Vein endothelial cell (primary cell): ENCODE results near the gene CHRM3.

- CAGE, long polyA plus RNA: no peak
Observed at GRCh38 chr1:236174196-236174970, 32.0 kb downstream of the GPR137B start.

GRCh38 chr1:236281272-236281834 lies 405 bp downstream of the ERO1B start:
- CAGE, long polyA plus RNA: no peak

- CAGE, long polyA plus RNA: no peak
Observed at GRCh38 chr1:236395771-236396266, 1.7 kb downstream of the EDARADD start.

GRCh38 chr1:236727040-236727782 lies 40.9 kb downstream of the ACTN2 start:
- CAGE, long polyA plus RNA: no peak

- CAGE, long polyA plus RNA: no peak
Observed at GRCh38 chr1:236900584-236901505, 103.4 kb downstream of the MT1HL1 start.

DNA sequence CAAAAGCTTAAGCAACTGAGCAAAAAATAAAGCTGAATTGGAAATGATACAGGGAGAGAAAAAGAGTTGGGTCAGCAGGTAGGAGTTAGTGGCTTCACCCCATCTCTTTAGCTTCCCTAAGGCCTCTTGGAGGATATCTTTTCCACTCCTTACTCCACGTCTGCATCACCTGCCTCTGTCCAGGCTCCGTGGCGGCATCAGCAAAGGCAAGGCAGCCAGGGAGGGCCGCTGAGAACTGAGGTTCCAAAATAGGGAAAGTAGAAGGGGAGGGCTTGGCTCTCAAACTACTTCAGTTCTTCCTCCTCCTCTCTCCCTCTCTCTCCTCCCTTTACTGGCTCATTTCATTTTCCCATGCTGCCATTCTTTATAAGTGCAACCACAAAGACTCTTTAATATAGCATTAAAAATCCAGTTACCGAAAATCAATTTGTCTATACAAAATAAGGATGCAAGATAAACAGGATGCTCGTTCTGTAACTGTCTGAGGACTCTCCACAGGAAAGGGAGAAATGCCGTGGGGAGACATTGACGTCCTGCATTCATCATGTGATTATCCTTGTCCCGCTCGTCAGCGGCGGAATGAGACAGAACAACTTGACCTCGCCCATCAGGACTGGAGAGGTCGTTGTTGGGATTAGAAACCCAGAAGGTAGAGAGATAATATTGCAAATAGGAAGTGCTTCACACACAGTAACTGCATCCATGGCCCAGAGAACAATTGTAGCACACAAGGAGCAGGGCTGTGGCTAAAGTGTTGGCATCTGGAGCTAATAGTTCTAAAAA lies 3.1 kb upstream of the MT1HL1 start:
- CAGE, long polyA plus RNA: no peak

GRCh38 chr1:237045131-237045602 lies 3.2 kb downstream of the RYR2 start:
- CAGE, long polyA plus RNA: no peak

GRCh38 chr1:237713813-237714206 lies 176.9 kb downstream of the ZP4 start:
- CAGE, long polyA plus RNA: no peak

- CAGE, long polyA plus RNA: no peak
Observed at GRCh38 chr1:237736816-237737248, 153.9 kb downstream of the ZP4 start.

DNA sequence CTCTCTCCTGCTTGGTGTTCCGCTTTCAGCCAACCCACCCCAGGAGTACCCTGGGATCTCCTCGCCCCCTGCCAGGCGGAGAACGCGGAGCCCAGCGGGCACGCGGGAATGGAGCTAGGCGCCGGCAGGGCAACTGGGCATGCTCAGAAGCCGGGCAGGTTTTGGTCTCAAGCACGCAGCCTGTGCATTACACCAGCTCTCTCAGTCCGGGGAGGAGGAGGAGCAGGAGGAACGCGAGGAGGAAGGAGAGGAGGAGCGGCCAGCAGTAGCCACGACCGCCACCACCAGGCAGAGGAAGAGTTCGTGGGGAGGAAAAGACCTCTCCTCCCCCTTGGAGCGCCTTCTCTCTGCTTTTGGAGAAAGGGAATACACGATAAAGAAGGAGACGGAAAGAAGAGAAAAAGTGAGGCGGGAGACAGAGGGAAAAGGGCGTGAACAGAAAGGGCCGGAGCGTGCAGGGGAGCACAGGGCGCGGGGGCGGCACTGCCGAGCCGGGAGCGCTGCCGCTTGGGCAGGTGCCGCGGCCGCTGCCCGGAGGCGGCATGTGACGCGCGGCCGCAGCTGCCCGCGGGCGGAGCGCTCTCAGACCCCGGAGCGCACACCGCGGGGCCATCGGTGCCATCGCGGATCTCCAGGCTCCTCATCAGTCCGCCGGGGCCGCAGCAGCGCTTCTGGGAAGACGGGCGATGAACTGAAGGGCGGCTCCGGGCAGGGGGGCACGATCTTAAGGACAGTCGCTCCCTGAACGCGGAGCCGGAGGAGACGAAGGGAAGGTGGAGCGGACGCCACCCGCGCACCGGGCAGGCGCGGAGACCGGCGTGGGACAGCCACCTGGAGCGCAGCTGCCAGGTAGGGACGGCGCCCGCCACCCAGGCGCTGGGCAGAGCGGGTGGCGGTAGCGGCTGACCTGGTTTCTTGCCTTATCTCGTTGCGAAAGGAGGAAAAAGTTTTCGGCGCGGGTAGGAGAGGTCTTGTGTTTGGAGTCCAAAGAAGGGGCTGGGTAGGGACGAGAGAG lies at the start of gene CHRM3:
TSS of gene CHRM3 (plus strand) at position 190 of the 1,015 bp plus-strand sequence.
- CAGE, long polyA plus RNA: no peak

- CAGE, long polyA plus RNA: no peak
Observed at GRCh38 chr1:239684314-239685038, 298.1 kb downstream of the CHRM3 start.

DNA sequence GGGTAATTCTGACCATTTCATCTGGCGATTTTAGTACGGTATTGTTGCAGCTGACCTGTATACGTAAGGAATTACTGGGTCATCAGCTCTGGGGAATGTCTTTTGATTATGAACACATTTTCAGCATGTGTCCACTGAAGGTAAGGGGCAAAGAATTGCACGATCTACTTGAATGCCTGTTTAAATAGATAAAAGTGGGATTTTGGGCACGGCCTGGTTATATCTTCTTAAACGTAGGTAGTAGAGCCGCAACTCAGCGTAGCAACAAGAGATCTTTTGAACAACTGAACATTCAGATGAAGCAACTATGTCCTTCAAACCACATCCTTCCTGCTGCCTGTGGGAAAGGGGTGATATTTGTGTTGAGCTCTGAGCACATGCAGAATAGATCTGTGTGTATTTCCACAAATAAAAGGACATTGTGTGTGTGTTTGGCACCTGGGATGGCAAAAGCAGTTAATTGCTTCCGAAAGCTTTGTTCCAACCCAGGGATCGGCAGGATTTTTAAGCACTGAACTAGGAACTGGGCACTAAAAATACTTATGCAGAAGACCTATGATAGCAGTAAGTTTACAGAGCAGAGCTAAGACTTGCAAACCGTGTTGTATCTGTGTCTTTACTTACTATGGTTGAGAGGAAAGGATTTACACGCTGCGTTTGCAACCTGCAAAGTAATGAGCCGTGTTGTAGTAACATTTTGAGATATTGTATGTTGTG lies 333.3 kb downstream of the CHRM3 start:
- CAGE, long polyA plus RNA: no peak

DNA sequence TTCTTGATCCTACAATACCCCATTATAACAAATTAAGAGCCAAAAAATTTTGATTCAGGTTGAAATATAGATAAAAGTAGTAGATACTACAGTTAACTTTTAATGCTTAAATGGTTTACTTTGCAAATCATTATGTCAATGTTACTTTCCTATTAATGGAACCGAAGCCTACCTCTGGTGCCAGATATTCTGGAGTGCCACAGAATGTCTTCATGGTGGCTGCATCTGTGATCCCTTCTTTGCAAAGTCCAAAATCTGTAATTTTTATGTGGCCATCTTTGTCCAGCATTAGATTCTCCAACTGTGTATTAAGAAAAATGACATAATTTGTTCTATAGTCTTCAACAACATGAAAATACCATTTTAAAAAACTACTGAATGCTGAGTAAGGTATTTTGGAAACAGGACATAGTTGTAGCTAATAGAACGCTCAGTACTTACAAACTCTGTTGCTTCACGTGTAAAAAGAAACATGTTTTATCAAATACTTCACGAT lies 286.4 kb downstream of the AKT3 start:
- CAGE, long polyA plus RNA: no peak

DNA sequence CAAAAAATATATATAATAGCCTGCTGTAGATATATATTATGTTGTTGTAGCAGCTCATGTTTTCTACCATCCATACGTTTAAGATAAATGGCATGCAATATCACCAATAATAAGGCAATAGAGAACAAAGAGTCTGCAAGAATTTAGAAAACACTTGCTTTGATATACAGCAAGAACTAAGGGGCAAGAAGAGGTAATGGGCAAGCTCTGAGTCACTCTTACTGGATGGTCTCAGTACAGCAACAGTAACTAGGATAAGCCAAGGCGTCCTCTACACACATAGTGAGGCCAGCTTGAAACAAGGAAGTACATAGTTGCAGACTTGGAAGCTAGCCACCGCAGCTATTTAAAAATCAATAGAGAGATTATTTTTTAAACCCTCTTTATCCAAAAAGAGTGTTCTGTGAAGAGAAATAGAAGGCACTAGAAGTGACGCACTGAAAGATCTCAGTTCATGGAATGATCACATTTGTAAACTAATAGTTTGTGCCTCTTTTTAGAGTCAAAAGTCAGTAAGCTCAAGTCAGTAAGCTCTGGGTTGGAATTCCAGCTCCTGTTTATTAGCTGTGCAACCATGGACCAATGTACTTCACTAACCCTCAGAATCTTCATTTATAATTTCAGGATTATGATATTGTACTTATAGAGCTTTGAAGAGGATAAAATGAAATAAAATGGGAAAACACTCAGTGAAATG lies 118.7 kb downstream of the AKT3 start:
- CAGE, long polyA plus RNA: no peak

DNA sequence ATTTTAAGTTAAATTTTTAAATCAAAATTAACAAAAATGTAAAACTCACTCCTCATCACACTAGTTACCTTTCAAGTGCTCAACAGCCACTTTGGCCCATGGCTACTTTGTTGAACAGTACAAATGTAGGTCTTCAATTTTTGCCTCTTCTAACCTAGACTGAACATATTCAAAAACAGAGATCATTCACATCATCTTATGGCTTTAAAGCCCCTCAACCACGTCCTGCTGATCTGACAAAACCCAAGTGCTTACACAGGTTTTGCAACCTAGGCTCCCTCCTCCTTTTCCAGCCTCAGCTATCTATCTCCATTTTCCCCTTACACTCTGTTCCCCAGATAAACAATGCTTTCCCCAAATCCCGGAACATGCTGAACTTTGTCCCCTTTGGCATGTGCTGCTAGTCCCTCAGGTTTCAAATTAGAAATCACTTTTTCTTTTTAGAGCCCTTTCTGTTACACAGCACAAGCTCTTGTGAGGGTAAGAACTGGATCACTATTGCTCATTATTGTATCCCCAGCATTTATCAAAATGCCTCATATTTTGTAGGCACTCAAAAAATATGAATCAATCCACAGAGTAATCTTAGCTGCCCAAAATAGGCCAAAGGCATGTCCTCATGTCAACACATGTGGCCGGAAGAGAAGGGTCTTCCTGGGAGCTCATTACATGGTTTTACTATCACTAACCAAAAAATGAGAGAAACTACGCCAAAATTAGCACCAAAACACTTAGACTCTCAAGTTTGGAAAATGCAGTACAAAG lies 110.4 kb downstream of the AKT3 start:
- CAGE, long polyA plus RNA: no peak

DNA sequence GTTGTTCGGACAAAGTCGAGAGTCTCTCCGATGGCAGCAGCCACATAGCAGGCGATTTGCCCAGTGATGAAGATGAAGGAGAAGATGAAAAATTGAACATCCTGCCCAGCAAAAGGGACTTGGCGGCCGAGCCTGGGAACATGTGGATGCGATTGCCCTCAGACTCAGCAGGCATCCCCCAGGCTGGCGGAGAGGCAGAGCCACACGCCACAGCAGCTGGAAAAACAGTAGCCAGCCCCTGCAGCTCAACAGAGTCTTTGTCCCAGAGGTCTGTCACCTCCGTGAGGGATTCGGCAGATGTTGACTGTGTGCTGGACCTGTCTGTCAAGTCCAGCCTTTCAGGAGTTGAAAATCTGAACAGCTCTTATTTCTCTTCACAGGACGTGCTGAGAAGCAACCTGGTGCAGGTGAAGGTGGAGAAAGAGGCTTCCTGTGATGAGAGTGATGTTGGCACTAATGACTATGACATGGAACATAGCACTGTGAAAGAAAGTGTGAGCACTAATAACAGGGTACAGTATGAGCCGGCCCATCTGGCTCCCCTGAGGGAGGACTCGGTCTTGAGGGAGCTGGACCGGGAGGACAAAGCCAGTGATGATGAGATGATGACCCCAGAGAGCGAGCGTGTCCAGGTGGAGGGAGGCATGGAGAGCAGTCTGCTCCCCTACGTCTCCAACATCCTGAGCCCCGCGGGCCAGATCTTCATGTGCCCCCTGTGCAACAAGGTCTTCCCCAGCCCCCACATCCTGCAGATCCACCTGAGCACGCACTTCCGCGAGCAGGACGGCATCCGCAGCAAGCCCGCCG lies 3.3 kb downstream of the ZBTB18 start:
- CAGE, long polyA plus RNA: no peak

- CAGE, long polyA plus RNA: no peak
Observed at GRCh38 chr1:244092155-244092687, 41.1 kb downstream of the ZBTB18 start.

GRCh38 chr1:244336694-244337050 lies 15.8 kb upstream of the C1orf100 start:
- CAGE, long polyA plus RNA: no peak

- CAGE, long polyA plus RNA: no peak
Observed at GRCh38 chr1:244614134-244614961, 38.6 kb upstream of the DESI2 start.

DNA sequence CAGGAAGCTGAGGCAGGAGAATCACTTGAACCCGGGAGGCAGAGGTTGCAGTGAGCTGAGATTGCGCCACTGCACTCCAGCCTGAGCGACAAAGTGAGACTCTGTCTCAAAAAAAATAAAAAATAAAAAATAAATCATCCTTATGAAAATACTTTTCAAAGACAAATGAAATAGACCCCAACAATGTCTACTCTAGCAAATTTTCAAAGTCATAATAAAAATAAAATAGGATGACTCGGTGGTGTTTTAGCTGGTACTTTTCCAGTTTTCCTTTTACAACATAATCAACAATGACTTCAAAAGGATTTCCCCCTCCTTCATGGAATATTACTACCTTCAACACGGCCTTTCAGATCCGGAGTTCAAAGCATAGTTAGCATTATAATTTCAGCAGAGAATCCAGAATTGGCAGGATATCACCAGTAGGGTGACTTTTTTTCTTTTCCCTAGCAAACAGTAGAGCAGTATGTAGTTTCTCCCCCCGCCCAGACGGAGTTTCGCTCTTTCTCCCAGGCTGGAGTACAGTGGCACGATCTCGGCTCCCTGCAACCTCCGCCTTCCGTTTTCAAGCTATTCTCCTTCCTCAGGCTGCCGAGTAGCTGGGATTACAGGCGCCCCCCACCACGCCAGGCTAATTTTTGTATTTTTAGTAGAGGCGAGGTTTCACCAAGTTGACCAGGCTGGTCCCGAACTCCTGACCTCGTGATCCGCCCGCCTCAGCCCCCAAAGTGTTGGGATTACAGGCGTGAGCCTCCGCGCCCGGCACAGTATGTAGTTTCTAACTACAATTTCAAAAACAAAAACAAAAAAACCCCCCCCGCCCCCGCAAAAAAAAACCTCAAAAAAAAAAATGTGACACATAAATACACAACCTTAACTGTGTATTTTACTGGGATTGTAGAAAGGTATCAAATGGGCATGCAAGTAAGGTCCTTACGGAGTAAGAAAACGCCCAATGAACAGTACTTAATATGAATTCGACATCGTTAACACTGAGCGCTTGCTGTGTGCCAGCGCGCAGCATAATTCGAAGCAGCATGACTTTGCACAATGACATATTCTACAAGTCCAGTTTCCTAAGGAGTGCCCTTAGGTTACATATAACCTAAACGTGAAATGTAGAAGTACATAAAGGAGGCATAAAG lies 1.6 kb upstream of the COX20 start:
- CAGE, long polyA plus RNA: no peak